NALM6 (cell line): ENCODE measurements around a stretch of chr11.

GRCh38 chr11:10824915-10825408, 16.2 kb upstream of the EIF4G2 start:
- PRO-cap: bidirectional peak, plus-strand start at chr11:10825108, minus-strand start at chr11:10825065

- PRO-cap: no peak
These were observed 50.9 kb upstream of the ZBED5 start for GRCh38 chr11:10908747-10909077.

- PRO-cap: bidirectional peak, plus-strand start at chr11:11280249, minus-strand start at chr11:11280101
These were observed 73.0 kb downstream of the CSNK2A3 start for GRCh38 chr11:11279889-11280538.

DNA sequence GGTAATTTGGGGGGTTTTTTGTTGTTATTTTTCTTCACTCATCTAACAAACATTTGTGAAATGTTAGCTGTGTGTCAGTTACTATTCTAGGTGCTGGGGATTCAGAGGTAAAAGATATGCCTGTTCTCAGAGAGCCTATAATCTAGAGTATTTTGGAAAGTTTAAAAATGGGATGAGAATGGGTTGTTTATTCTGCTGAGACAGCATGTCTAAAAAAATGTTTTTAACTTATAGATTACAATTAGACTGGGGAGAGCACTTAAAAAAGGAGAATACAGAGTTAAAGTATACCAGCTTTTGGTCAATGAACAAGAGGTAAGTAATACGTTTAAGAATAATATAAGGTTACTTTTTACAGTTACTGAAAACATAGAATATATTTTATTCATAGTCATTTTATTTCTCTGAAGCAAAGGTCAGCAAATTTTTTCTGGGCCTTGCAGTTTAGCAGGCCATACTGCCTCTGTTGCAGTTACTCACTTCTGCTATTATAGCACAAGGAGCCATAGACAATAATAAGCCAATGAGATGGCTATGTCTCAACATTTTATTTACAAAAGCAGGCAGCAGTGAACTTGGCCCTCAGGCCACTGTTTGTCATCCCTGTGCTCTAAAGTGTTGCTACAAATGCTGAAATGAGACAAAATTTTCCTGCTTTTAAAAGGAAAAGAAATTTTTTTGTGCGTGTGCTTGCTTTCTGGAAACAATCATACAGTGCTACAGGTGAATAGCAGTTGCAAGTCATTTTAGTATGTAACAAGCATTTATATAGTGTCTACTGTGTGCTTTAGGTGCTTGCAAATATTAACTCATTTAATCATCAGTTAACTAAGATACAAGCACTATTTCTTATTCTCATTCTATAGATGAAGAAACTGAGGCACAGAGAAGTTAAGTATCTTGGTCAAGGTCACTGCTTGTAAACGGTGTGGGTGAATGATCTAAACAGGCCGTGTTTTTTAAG, 59.9 kb downstream of the DKK3 start:
- PRO-cap: no peak

DNA sequence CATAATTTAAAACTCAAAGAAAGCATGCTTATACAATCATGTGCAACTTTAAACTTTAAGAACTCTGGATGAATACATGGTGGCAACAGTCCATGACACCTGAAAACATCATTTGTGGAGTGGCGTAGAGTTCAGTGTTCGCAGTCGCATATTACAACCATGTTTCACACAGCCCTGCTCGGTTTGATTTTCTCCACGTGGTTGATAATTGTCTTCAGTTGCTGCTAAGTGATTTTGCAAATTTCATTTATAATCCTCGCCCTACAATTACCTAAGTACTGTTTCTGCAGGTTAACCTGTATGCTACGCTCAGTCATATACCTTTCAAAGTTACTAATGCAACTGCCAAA, 45.3 kb downstream of the DKK3 start:
- PRO-cap: no peak

DNA sequence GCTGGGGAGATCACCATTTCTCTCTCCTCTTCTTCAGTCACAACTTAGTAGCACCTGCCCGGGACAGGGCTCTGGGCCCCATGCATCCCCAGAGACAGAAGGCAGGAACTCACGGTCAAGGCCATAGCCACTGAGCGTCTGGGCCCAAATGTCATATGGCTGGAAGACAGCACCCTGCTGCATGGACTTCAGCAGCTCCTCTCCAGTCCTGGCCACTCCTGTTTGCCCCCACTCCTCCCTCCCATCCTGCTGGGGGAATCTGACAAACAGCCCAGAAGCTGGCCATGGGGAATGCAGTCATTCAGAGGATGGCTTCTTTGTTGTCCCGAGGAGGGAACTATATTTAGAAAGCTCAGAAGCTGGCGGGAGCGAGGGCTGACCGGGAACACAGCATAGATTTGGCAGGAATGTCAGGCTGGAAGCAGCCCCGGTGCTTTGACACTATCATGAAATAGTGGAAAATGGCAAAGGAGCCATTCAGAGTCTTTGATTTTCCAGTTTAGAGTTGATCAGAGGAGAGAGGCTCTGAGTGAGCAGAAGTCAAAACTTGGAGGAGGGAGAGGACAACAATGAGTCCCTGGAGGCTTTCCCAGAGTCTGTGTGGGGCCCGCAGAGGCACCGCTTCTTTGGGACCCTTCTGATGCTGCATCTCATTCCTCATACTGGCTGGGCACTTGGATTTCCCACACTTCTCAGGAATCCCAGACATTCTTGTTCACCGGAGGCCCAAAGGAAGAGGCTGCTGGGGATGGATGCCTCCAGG, 34.9 kb downstream of the DKK3 start:
- PRO-cap: no peak

DNA sequence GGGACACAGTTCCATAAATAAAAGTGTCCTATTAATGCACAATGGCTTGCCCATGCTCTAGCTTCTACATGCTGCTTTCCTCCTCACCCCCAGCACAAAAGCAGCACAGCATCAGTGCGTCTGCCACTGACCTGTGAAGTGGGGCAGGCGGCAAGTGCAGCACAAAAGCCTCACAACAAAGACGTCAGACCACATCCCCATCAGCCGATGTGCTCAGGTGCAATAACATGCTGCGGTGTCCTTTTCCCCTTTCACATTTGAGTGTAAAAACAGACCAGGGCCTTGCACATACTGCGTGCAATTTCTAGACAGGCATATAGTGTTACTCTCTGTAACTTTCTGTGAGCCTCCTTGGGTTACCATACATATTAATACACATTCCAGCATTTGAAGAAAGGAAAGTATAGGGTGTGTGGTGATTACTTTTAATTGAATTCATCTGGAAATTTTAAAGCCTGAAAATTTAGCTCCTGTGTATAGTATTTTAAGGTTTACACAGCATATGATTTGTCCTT, 12.7 kb downstream of the DKK3 start:
- PRO-cap: no peak

DNA sequence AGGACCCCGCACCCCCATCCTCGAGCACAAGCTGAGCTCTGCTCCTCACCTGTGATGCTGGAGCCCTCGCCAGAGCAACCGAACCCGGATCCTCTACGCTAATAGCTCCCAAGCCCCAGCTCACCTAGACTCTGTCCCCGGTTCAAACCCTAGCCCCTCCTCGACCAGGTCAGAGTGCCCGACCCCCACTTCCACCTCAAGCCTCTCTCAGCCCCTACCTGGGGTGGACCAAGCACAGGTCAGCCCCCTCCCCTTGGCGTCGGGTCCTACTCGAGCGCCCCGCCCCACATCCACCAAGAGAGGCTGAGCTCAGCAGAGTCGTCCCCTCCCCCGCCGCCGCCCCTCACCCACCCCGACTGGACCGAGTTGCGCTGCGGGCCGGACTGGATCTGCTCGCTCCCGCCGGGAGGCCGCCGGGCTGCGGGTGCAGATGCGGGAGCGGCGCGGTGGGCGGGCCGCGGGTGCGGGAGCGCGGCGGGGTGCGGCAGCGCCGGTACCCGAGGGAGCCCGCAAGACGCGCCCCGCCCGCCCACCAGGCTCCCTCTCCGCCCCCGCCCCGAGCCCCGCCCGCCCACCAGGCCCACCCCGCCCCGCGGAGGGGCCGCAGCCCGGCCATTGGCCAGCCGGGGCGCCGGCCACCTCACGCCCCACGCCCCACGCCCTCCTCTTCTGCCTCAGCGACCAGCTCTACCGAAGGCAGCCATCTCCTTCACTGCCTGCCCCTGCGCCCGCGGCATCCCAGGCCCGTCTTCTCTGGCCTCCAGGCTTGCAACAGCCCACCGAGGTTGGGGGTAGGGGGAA, 595 bp upstream of the DKK3 start:
- PRO-cap: no peak

- PRO-cap: no peak
These were observed 1.1 kb upstream of the DKK3 start for GRCh38 chr11:12009622-12009895.

DNA sequence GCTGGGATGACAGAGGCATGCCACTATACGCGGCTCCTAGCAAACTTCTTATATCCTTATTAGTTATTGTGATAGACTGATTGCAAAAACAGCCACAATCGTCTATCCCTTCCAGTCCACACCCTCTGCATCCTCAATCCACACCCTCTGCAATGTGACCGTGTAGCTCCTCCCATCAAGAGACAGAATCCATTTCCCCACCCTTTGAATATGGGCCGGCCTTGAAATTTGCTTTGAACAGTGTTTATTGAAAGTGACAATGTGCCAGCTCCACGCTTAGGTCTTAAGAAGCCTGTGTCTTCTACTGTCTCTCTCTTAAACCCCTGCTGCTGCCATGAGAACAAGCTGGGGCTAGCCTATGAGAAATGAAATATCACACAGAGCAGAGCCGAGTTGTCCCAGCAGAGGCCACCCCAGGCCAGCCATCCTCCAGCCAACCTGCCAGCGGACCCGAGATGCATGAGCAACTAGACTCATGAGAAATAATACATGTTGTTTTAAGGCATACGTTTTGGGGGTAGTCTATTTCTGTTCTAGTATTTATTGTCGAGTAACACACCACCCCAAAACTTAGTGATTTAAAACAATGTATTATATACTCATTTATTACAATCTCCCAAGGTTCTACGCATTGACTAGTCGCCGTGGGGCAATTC, 22.3 kb upstream of the MICAL2 start:
- PRO-cap: no peak

DNA sequence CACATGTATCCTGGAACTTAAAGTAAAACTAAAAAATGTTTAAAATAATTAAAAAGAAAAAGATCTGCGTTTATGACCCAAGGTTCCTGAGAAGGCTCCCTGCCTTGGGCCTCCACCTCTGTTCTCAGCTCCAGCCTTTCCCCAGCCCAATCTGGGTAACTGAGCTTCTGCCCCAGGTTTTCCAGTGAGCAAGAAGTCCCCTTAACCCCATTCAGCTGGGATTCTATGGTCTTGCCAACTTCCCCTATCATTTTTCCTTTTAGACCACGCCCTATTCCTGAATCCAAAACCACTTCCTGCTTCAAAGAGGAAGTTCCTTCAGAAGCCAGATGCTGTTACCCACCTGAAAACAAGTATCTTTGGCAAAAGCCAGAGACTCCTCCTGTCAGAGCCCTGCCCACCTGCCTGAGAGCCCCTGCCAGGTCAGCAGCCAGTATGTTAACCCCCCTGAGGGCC, 20.4 kb upstream of the MICAL2 start:
- PRO-cap: no peak

GRCh38 chr11:12126548-12127486, 16.4 kb downstream of the MICAL2 start:
- PRO-cap: no peak

- PRO-cap: no peak
These were observed 46.6 kb downstream of the MICAL2 start for GRCh38 chr11:12156714-12157595.

- PRO-cap: unidirectional peak, minus-strand start at chr11:12236361
These were observed 125.4 kb downstream of the MICAL2 start for GRCh38 chr11:12235430-12236557.

- PRO-cap: no peak
These were observed 129.0 kb upstream of the PARVA start for GRCh38 chr11:12248330-12248869.

GRCh38 chr11:12253570-12254432, 123.6 kb upstream of the PARVA start:
- PRO-cap: no peak

DNA sequence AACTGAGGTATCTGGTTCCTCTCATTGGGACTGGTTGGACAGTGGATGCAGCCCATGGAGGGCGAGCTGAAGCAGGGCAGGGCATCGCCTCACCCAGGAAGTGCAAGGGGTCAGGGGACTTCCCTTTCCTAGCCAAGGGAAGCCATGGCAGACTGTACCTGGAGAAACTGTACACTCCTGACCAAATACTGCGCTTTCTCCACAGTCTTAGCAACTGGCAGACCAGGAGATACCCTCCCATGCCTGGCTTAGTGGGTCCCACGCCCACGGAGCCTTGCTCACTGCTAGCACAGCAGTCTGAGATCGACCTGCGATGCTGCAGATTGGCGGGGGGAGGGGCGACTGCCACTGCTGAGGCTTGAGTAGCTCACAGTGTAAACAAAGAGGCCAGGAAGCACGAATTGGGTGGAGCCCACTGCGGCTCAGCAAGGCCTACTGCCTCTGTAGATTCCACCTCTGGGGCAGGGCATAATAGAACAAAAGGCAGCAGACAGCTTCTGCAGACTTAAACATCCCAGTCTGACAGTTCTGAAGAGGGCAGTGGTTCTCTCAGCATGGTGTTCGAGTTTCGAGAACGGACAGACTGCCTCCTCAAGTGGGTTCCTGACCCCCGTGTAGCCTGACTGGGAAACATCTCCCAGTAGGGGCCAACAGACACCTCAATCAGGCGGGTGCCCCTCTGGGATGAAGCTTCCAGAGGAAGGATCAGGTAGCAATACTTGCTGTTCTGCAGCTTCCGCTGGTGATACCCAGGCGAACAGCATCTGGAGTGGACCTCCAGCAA, 11.1 kb upstream of the PARVA start:
- PRO-cap: no peak

- PRO-cap: no peak
These were observed 10.9 kb downstream of the PARVA start for GRCh38 chr11:12388151-12388698.

- PRO-cap: no peak
These were observed 58.1 kb downstream of the PARVA start for GRCh38 chr11:12435469-12435820.

GRCh38 chr11:13044288-13044798, 35.2 kb downstream of the RASSF10 start:
- PRO-cap: no peak